Epidermal melanocyte (primary cell): ENCODE results near the genes PABPN1, AP1G2, PSME1 and RNF31.

- RRBS, result no CpG with 5 or more reads among the region's 7 CpGs
These were observed 2.9 kb downstream of the BCL2L2 start for GRCh38 chr14:23309298-23310160.

DNA sequence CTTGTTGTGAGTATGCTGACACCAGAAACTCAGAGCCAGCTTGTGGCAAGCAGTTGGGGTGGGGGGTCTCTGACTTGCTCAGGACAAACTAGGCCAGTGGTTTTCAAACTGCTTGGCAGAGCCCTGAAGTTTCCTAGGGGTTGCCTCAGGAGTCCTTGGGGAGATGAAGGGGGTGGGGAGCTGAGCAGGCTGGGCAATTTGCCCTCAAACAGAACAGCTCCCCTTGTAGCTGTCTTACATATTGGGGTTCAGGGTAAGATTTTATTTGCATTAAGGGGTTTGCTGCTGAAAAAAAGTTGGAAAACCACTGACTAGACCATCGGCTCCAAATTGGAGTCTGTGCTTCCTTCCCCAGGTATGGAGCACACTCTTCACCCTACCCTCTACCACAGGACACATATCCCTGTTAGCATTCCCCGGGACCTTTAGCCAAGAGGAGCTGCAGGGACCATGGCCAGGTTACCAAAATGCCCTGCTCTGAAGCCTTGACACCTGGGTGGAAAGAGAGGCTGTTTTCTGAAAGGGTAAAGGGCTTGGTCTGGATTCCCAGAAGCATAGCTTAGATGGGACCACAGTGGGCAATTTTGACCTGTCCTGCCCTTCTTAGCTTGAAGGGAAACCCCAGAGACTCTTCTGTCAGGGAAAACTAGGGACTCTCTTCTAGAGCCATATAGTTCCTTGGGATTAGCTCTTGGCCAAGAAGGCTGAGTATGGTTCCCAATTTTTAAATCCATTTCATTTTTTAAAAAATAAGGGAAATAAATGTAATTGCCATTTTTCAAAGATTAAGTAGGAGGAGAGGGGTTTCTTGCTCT lies 4.2 kb downstream of the BCL2L2 start:
- RRBS, result no CpG with 5 or more reads among the region's 2 CpGs

DNA sequence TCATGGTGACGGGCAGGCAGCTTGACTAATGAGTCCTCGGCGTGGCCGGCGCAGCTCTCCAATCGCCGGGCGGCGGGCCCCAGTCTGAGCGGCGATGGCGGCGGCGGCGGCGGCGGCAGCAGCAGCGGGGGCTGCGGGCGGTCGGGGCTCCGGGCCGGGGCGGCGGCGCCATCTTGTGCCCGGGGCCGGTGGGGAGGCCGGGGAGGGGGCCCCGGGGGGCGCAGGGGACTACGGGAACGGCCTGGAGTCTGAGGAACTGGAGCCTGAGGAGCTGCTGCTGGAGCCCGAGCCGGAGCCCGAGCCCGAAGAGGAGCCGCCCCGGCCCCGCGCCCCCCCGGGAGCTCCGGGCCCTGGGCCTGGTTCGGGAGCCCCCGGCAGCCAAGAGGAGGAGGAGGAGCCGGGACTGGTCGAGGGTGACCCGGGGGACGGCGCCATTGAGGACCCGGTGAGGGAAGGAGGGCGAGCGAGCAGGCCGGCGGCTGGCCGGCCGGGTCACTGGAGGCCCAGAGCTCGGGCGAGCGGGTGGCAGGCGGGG lies at the start of gene PABPN1:
PABPN1 (plus strand) TSS at position 82 of the 535 bp plus-strand sequence.
- RRBS, result 2% methylated on average over 13 of the region's 61 CpGs

DNA sequence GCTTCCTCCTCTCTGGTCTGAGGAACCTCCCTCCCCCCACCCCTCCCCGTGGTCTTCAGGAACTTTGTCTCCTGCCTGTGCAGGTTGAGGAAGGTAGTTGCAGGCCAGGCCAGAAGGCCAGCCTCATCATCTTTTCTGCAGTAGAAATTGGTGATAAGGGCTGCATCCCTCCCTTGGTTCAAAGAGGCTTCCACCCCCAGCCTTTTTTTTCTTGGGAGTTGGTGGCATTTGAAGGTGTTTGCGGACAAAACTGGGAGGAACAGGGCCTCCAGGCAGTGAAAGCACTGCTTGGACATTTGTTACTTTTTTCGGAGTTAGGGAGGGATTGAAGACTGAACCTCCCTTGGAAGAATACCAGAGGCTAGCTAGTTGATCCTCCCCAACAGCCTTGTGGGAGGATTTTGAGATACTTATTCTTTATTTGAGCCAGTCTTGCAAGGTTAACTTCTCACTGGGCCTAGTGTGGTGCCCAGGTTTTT lies 3.1 kb downstream of the PABPN1 start:
- RRBS, result no CpG with 5 or more reads among the region's 3 CpGs

DNA sequence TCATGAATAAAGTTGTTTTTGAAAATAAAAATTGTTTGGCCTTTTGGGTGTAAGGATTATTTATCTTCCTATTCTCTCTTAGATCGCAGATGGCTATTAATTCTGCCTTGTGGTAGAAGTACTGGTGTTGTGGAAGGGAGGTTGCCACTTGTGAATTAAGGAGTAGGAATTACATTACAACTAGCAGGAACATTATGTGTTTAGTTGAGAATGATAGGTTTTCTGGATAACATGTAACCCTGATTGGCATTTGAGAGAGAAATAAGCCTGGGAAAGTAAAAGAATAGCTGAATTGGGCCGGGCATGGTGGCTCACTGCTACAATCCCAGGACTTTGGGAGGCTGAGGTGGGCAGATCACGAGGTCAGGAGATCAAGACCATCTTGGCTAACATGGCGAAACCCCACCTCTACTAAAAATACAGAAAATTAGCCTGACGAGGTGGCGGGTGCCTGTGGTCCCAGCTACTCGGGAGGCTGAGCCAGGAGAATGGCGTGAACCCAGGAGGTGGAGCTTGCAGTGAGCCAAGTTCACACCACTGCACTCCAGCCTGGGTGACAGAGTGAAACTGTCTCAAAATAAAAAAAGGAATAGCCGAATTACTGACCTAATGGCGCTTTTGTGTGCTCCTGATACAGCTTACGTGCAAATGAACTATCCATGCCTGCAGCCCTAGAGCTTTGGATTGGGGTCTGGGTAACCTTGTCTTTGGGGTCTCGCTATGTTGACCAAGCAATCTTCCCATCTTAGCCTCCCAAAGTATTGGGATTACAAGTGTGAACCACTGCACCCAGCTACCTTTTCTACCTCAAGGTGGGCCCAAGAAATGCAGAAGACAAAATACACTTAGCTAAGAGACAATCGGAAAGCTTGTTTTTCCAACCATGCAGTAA lies 5.1 kb downstream of the PABPN1 start:
- RRBS, result no CpG with 5 or more reads among the region's 13 CpGs

DNA sequence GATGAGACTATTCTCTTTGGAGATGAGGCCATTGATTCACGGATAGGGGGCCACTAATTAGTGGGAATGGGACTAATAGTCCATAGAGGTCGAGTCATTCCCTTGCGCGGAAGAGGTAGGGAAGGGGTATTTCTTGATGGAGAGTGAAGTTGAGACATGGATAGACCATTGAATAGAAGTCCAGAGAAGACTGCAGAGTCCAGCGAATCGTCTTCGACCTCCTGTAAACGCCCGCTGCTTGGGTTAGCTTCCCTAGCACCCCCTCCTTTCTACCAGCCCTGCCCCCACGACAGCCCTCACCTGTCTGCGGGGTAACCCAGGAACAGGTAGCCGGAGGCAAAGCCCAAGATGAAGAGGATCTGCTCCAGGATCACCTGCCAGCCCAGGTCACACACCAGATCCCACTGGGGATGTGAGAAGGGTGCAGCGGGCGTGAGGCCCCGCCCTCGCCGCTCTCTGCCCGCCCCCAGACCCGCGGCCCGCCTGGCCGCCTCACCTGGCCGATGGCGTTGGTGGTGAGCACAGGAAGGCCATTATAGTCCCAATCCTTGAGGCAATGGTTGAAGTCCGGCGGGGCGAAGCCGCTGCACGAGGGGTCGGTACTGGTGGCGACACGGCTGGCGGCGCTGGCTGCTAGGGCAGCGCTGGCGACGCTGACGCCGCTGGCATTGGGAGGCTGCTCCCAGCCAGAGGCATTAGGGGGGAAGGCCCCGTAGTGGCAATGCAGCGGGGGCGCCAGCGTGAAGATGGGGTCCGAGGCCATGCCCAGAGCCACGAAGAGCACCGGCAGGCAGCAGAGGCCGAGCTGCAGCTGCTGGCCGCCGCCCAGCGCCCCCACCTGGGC lies 1.0 kb downstream of the SLC22A17 start:
- RRBS, result no CpG with 5 or more reads among the region's 50 CpGs

DNA sequence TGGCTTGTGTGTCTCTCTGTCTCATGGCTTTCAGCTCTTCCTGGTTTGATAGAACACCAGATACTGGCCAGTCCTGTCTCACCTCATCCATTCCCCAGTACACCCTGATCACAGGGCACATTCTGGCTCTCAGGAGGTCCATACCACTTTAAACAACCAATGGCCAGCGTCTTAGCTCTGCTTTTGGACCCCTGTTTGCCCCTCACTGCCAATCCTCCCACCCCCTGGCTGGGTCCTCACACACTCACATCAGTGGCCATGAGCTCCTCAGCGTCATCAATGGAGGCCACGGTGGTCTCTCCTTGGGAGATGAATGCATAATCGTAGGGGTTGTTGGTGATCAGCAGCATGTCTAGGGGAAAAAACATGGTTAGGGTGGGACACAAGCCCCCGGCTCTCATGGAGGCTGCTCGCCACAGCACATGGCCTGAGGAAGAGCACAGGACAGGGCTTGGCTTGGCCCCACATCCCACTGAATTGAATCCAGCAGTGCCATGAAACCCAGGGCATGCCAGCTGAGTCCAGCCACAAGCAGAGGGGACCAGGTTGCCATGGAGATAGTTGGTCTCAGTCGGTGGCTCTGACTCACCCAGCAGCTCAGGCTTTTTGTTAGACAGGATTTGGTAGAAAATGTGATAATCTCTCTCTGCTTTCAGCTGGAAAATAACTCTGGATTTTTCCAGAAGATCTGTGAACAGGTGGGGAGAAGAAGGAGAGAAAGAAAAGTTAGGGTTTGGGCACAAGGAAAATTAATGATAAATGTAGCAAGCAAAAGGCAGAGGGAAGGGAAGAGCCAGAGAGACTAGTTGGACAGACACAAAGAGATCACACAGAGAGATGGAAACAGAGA lies 4.9 kb downstream of the MYH7 start:
- RRBS, result no CpG with 5 or more reads among the region's 7 CpGs

- RRBS, result 100% methylated on average over 1 of the region's 13 CpGs
These were observed 7.9 kb upstream of the MYH7 start for GRCh38 chr14:23443336-23443861.

- RRBS, result no CpG with 5 or more reads among the region's 13 CpGs
These were observed 30.5 kb downstream of the ZFHX2 start for GRCh38 chr14:23520924-23521526.

- RRBS, result no CpG with 5 or more reads among the region's 13 CpGs
These were observed 14.4 kb downstream of the ZFHX2 start for GRCh38 chr14:23537078-23537737.

GRCh38 chr14:23548699-23549054 lies 2.9 kb downstream of the ZFHX2 start:
- RRBS, result no CpG with 5 or more reads among the region's 9 CpGs

DNA sequence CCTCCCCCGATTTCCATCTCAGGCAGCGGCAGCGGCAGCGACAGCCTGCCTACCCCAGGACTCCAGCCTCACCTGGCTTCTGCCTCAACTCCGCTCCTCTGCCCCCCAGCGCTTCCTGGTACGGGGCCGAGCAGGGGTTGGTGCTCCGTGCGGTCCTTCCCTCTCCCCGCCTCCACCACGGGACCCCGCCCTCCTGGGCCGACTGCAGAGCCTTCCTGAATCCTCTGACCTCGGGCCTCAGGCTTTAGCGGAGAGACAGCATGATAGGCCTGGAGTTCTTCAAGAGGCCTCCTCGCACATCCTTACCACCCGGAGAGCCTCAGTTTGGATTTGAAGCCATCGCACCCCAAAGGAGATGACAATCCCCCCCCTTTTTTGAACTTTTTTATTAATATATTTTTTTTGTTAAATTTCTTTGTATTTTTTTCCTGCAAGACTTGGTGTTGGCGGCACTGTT lies at the start of gene AP1G2:
AP1G2 (minus strand) TSS at position 125 of the 457 bp plus-strand sequence.
- RRBS, result no CpG with 5 or more reads among the region's 20 CpGs

- RRBS, result no CpG with 5 or more reads among the region's 4 CpGs
These were observed 1.5 kb upstream of the NRL start for GRCh38 chr14:24116230-24116694.

DNA sequence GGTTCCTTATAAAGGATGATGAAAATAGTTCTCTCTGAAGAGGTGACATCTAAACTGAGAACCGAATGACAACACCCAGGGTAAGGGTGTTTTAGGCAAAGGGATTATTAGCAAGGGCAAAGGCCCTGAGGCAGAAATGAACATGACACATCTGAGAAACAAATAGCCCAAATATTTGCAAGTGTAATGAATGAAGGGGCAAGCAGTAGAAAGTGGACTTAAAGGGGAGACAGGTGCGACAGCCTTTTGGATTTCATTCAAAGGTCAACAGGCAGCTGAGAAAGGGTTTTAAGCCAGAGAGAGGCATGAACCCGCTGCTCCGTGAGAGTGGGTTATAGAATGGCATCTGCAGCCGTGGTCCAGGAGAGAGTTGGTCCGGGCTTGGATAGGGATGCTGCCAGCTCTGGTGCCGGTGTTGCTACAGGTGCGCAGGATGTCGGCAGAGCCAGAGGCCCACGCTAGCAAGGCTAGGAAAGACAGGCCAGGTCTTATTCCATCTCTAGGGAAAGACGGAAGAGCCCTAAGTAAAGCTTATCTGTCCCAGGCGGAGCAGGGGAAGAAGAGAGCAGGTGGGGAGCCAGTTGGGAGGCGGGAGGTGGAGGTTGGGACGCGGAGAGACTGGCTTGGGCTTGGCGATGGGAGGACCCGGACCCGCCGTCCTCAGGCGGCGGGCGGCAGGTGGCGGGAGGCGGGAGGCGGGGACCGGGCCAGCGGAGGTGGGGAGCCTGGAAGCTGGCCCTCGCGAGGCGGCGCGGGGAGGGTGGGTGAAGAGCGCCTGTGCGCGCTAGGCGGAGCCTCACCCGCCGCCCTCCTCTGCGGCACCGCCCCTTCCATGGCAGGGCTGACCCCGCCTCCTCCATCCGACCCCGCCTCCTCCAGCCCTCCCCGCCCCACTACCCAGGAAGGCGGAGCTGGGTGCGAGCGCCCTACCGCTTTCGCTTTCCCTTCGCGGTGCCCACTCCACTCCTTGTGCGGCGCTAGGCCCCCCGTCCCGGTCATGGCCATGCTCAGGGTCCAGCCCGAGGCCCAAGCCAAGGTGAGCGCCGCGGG lies at the start of gene PSME1:
PSME1 (plus strand) TSS at position 929 of the 1,050 bp plus-strand sequence.
- RRBS, result 2% methylated on average over 8 of the region's 59 CpGs

- RRBS, result no CpG with 5 or more reads among the region's 27 CpGs
These were observed 307 bp upstream of the EMC9 start for GRCh38 chr14:24141670-24142125.

DNA sequence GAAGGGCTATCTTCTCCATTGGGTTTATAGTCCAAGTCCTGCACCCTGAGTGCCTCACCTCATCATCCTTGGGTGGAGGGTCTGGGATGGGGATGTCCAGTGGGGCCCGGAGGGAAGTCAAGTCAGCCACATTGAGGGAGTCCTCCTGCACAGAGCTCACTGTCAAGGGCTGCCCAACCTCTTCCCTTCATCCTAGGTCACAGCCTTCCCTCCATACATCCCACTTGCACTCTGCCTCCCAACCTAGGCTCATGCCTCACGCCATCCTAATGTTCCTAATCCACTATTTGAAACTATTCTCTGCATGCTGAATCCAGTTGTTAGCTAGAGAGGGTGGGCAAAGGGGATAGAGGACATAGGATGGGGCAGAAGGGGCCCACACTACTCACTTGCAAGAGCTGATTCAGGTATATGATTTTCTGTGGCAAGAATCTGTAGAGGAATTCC lies 1.1 kb downstream of the PSME2 start:
- RRBS, result no CpG with 5 or more reads among the region's 2 CpGs

DNA sequence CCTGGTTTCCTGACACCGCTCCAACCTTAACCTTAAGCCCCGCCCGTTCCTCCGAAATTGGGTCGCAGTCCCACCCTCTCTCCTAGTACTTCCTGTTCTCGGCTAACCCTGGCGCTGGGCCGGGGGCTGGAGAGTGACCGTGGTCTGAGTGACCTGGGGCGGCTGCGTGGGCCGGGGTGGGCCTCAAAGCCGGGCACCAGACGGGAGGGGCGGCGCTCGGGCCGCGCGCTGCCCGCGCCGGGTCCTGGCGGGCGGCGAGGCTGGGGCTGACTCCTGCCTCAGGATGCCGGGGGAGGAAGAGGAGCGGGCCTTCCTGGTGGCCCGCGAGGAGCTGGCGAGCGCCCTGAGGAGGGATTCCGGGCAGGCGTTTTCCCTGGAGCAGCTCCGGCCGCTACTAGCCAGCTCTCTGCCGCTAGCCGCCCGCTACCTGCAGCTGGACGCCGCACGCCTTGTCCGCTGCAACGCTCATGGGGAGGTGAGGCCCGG lies at the start of gene RNF31:
RNF31 (plus strand) TSS at position 83 of the 486 bp plus-strand sequence.
- RRBS, result 3% methylated on average over 32 of the region's 45 CpGs

DNA sequence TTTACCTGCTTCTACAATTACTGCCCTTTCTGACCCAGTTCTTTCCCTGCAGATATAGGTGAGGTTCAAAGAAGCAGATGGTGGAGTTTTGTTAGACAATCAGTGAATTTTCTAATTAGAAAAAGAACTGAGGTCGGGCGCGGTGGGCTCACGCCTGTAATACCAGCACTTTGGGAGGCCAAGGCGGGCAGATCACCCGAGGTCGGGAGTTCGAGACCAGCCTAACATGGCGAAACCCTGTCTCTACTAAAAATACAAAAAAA lies 1.4 kb upstream of the TM9SF1 start:
- RRBS, result no CpG with 5 or more reads among the region's 9 CpGs

DNA sequence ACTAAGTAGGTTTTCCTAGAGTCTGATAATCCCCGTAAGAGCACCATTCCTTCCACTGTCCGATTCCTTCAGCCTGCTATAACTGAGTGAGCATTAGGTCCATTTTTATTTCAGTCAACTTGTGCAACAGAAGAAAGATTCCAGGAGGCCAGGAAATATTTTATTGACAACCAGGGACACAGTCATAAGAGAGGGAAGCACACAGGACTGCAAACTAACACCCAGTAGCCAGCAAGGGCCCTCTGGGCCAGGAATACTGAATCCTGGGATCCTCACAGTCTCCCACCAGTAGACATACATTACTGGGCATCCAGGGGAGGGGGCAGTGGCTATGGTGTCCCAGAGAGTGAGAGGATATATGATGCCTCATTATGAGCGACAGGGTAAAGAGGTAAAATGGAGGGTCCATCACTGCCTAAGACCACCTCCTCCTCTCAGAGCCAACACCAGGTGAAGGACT lies 883 bp upstream of the MDP1 start:
- RRBS, result no CpG with 5 or more reads among the region's 3 CpGs

GRCh38 chr14:24236793-24237909 lies 4.4 kb downstream of the GMPR2 start:
- RRBS, result no CpG with 5 or more reads among the region's 8 CpGs